ENCODE data around the gene SCN1B.

DNA sequence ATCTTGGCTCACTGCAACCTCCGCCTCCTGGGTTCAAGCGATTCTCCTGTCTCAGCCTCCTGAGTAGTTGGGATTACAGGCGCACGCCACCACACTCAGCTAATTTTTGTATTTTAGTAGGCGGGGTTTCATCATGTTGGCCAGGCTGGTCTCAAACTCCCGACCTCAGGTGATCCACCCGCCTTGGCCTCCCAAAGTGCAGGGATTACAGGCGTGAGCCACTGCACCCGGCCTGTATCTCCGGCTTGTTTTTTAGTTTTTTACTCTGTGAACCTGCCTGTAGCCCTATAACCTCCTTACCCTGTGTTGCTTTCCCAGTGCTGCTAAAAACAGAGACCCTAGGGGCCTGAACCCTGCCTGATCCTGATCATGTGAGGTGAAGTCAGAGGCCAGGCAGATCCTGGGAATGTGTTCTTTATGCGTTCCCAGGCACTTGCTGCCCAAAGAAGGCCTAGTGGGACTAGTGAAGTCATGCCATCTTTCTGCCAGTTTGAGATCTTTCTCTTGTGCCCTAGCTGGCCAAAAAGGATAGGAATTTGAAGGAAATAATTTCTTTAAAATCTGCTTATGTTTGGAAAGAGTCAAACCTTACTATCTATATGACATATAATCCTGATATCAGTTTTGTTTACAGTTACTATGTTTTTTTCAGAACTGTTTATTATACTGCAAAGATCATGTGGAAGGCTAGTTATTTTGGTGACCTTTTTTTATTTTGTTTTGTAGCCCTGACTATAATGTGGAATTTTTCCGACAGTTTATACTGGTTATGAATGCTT, 4.6 kb downstream of the UBA2 start:
- PRO-cap, 2 experiments: peak in 1 of 2 experiments; most common minus-strand start position 262 of the sequence (in 1)

- PRO-cap, 2 experiments: no peak in any of the 2 experiments
These were observed 14.8 kb upstream of the WTIP start for GRCh38 chr19:34466648-34467203.

DNA sequence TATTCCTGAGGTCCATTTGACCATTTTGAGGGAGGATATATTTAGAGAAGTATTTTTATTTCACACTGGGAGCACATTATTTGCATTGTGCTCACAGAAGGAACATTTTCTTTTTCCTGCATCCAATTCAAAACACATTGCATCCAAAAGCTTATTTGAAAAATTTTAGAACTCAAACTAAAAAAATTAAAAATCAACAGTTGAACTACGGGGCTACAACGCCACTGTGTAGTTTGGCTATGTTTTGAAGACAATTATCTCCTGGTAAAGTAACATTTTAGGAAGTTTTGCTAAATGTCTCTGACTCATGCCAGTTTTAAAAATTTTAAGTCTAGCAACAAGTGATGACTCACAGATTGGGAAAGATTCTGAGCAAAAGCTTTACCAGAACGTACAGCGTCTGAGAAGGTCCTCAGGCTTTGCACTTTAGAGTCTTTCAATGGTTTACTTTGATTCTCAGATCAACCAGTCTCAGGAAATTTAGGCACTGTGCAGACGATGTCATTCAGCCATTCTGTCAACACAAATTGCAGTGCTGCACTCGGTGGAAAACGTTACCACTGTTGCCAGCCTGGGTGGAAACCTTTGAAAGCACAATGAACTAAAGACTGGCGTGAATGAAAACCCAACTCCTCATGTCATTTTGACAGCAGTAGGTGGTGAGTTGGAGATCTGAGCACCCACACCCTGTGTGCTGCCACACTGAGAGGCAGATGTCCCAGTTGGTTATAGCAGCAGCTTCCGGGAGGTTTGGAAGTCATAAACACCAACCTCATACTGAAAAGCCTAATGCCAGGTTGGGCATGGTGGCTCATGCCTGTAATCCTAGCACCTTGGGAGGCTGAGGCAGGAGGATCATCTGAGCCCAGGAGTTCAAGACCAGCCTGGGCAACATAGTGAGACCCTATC, 6.4 kb upstream of the WTIP start:
- PRO-cap, 2 experiments: no peak in any of the 2 experiments

GRCh38 chr19:34666693-34667518, 10.1 kb downstream of the SCGB2B2 start:
- PRO-cap, 2 experiments: no peak in any of the 2 experiments

DNA sequence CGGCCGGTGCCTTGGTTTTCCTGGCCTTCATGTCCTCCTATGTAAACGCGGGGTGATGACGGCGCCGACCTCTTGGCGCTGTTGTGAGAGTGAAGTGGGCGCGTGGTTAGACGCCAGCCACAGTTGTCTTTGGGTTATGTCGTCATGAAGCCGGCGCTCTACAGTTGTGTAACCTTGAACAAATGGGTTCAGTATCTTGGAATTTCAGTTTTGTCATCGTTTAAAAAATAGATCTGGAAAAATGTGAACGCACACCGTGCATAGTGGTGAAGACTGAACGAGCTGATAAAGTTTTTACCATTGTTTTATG, 360 bp downstream of the ZNF181 start:
- PRO-cap, 2 experiments: peak in 2 of 2 experiments; most common plus-strand start position 120 of the sequence (in 1); most common minus-strand start position 47 of the sequence (in 2)

- PRO-cap, 2 experiments: no peak in any of the 2 experiments
These were observed 806 bp downstream of the ZNF599 start for GRCh38 chr19:34772174-34772643.

- PRO-cap, 2 experiments: no peak in any of the 2 experiments
These were observed 59.8 kb upstream of the ZNF599 start for GRCh38 chr19:34832793-34833221.

DNA sequence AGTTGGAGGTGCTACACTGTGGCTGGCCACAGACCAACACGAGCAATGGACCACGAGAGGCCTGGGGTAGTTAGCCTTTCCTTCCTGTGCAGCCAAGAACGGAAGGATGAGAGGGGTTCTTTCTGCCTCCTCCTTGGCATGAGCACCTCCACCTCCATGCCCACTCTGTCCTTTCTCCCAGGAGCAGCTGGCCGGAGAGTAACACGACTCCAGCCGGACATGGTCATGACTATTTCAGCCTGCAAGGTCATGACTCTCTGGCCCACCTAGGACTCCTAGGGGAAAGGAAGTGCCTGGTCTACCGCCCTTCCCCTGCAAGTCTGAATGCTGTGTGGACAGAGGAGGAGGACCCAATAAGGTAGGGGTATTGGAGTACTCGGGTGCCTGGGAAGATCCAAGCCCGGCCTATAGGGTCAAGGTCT, 5.6 kb upstream of the GRAMD1A start:
- PRO-cap, 2 experiments: no peak in any of the 2 experiments

DNA sequence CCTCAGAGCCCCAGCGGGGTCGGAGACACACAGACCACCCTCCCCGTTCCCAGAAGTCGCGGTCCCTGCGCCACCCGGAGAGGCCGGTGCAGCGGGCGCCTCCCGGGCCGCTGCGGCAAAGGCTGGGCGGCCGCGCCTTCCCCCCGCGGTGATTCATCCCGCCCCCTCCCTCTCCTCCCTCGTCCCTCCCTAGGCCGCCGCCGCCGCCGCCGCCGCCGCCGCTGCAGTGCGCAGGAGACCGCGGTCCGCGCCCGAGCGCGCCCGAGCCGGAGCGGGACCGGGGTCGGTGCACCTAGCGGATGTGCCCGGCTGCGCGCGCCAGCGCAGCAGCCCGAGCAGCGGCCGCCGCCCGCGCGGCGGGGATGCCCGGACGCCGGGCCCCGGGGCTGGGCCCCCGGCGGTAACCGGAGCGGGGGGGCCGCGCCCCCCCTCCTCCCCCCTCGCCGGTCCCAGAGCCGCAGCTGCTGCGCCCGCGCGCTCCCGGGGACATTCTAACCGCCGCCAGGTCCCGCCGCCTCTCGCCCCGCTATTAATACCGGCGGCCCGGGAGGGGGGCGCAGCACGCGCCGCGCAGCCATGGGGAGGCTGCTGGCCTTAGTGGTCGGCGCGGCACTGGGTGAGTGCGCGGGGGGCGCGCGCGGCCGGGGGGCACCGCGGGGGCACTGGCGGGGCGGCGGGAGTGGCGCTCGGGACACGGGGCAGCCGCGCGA, at the start of gene SCN1B:
Gene SCN1B (plus strand): TSS at position 226 of the 710 bp plus-strand sequence.
- PRO-cap, 2 experiments: peak in 2 of 2 experiments; most common plus-strand start position 226 of the sequence (in 2); most common minus-strand start position 117 of the sequence (in 2)

DNA sequence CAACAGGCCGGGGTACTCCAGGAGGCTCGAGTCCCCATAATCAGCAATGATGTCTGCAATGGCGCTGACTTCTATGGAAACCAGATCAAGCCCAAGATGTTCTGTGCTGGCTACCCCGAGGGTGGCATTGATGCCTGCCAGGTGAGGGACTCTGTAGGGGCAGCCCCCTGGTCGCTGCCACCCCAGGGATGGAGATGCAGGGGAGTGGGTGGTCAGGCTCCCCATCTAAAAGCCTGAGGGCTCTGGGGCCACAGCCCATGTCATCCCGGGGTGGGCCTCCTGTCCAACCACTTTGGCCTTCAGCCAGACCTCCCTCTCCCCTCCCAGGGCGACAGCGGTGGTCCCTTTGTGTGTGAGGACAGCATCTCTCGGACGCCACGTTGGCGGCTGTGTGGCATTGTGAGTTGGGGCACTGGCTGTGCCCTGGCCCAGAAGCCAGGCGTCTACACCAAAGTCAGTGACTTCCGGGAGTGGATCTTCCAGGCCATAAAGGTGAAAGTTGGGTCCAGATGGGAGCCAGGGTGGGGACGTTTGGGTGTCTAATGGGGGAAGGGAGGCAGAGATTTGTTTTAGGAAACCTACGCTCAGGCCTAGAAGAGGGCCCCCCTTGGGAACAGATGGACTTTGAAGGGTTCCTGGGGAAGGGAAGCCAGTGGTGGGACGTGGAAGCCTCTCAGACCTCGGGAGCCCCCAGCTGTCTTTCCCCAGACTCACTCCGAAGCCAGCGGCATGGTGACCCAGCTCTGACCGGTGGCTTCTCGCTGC, 24.2 kb downstream of the HPN start:
- PRO-cap, 2 experiments: no peak in any of the 2 experiments

- PRO-cap, 2 experiments: no peak in any of the 2 experiments
These were observed 4.7 kb upstream of the FXYD3 start for GRCh38 chr19:35110869-35111424.

DNA sequence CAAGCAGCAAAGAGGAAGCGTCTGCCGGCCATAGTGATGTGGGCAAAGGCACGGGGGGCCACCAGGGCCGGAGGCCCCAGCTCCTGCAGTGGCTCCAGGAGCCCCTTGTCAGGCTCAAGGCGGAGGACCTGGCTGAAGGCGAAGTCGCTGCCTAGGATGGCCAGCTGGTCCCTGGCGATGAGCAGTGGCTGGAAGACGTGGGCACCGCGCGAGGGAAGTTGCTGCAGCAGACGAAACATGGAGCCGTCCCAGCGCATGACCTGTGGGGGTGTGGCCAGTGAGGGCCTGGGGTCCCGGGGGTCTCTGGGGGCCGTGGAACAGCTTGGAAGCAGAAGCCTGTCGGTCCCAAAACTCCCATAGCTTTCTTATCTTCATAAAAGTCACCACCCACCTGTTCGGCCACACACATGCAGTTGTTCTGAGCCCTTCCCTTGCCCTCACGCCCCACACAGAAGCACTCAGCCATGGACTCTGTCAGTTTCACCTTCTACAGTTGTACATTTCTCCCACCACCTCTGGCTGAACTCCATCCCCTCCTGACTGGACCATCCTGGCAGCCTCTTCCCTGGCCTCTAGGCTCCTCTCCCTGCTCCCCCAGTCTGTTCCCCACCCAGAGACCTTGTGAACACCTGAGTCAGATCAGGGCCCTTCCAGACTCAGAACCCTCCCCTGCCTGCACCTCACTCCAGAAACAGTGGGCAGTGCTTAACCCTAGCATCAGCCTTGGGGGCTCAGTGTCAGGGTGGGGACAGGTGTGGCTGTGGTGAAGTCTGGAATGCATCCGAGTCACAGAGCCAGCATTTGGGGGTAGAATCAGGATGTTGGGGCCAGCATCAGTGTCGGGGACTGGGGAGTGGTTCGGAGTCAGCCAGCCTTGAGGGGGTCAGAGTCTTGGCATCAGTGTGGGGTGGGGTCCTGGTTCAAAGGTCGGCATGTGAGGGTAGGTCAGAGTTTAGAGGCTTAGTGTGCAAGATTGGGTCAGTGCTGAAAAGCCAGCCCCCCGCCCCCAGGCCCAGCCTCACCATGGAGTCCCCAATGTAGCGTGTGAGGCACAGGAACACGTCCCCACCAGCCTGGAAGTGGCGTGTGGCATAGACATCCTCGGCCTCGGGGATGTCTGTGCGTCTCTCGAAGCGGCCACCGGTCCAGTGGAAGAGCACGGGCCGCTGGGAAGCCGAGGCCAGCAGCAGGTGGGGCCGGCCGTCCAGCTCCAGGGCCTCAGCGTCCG, 9.2 kb downstream of the LGI4 start:
- PRO-cap, 2 experiments: no peak in any of the 2 experiments

GRCh38 chr19:35136734-35137845, 1.5 kb upstream of the FXYD1 start:
- PRO-cap, 2 experiments: no peak in any of the 2 experiments

DNA sequence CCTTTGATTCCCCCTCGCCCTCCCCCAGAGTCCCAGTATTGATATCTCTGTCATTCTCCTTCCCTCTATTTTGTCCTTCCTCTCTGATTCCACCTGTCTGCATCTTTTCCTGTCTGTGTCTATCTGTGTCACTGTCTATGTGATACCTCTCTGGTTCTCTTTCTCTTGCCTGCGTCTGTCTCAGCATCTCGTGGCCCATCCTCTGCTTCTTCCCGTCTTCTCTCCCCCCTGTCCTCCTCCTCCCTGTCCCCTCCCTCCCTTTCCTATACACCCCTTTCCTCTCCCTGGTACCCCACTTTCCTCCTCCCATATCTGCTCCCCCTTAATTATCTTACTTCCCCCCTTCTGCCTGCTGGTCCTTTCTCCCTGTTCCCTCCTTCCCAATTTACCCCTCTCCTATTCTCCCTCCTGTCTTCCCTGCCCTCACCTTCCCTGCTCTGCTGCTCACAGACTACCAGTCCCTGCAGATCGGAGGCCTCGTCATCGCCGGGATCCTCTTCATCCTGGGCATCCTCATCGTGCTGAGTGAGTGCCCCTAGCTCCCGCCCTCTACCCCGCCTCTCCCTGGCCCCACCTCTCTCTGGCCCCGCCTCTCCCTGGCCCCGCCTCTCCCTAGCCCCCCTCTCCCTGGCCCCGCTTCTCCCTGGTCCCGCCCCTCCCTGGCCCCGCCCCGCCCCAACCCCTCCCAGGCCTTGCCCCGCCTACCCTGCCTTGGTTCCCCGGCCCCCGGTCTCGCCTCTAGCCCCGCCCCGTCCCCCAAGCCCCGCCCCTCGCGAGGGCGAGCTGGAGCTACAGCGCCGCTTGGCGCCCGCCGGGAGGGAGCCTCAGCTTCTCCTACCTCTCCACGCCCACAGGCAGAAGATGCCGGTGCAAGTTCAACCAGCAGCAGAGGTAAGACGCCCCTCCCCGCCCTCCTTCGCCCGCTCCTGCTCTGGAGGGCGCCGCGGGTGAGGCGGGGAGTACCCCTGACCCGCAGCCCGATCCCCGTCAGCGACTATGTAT, 2.1 kb upstream of the FXYD7 start:
- PRO-cap, 2 experiments: peak in 2 of 2 experiments; most common plus-strand start position 788 of the sequence (in 1); most common minus-strand start position 523 of the sequence (in 2)

- PRO-cap, 2 experiments: no peak in any of the 2 experiments
These were observed 3.5 kb downstream of the FXYD5 start for GRCh38 chr19:35157891-35158572.

- PRO-cap, 2 experiments: no peak in any of the 2 experiments
These were observed 14.8 kb downstream of the FXYD5 start for GRCh38 chr19:35169102-35170005.

DNA sequence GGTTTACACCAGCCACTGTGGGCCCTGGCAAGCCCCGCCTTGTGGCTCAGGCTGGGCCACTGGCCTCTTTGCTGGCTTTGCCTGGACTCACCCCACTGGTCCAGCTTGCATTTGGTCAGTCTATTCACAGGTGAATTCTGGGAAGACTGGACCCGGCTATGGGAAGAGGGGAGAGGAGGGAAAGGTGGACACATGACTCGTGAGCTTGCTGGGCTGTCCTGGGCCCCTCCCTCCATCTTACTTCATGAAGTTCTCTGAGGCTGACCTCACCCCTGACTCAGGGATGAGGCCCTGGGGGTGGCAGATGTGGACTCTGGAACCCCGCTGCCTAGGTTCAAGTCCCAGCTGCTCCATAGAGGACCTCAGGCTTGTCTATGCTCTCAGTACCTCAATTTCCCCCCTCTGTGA, 14.3 kb downstream of the FAM187B start:
- PRO-cap, 2 experiments: no peak in any of the 2 experiments

- PRO-cap, 2 experiments: peak in 1 of 2 experiments; most common minus-strand start chr19:35248086 (in 1)
These were observed 1.2 kb upstream of the LSR start for GRCh38 chr19:35247381-35248230.

GRCh38 chr19:35257198-35257697, 8.4 kb downstream of the LSR start:
- PRO-cap, 2 experiments: no peak in any of the 2 experiments

GRCh38 chr19:35277457-35278119, 4.7 kb upstream of the HAMP start:
- PRO-cap, 2 experiments: no peak in any of the 2 experiments

Measured in heart right ventricle (tissue), 2 donors.